Measurements from ENCODE around the genes PCNX4, PRKCH and SNAPC1.

- RRBS = 2% methylated on average over 7 of the region's 41 CpGs
Measured at GRCh38 chr14:59869224-59870207, 1.1 kb downstream of the RTN1 start.

- RRBS = no CpG with 5 or more reads among the region's 9 CpGs
Measured at GRCh38 chr14:59919162-59919485, 48.5 kb upstream of the RTN1 start.

GRCh38 chr14:60091491-60092595, at the start of gene PCNX4:
PCNX4 (plus strand) TSS chr14:60091923.
- RRBS = under 1% methylated on average over 30 of the region's 93 CpGs

- RRBS = 2% methylated on average over 17 of the region's 74 CpGs
Measured at GRCh38 chr14:60514271-60515308, 5.6 kb downstream of the SIX6 start.

DNA sequence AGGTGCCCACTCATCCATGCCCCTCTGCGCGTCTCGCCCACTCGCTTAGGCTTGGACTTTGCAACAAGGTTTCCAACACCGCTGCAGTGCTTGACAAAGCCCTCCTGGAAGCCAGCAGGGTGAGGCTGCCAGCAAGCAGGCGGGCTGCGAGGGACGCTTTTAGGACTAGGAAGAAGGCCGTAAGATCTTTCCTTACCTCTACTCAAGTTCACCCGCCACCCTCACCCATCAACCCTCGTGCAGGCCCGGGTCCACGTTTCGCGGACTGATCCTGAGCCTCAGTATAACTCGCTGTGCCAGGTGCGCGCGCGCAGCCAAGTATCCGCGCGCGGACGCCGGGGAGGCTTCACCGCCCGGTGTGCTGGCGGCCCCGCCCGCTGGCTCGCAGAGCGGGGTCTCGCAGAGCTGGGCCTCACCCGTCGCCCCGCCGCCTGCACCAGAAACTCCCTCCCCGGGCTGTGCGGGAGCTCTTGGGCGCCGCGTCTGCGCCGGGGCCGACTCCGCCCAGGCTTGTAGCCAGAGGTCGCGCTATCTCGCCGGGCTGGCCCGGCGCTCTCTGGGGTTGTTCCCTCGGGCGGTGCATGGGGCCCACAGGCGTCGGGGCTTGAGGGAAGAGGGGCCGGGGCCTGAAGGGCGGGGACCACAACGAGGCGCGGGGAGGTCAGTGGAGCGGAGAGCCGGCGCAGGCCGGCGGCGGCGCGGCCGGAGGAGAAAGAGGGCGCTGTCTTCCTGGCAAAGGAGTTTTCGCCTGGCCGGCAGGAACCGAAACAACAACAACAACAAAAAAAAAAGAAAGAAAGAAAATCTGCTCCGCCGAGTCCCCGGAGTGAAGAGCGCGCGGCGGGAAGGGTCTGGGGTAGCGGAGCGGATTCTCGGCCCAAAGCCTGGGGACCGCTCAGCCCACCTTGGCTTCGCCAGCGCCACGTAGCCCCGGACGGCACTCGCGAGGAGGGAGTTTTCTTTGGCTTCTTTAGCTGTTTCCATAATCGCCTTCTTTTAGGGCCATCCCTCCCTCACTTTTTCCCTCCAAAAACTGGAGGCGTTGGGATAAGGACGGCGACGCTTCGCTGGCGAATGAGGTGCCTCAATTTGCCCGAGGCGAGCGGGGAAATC, 7.7 kb upstream of the SIX1 start:
- RRBS = 1% methylated on average over 42 of the region's 103 CpGs

GRCh38 chr14:60721201-60722349, 2.6 kb downstream of the SIX4 start:
- RRBS = 1% methylated on average over 35 of the region's 83 CpGs

DNA sequence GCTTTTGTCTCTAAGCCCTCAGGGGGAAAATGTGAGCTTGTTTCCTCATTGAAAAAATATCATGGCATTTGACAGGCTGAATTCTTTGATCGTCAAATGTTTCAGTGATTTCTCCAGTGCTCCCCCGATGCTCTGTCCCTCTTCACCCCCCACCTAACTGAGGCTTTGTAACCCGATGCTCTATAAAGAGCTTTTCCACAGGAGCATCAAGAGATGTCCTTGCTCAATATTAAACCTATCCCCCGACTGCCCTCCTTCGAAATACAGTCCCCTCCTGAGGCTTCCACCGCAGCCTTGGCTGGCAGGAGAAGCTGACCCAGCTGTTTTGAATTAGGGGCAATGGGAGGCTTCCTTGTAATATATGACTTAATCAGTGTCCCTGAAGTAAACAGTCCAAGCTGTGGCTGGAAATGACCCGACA, 62.5 kb downstream of the TMEM30B start:
- RRBS = no CpG with 5 or more reads among the region's 7 CpGs

DNA sequence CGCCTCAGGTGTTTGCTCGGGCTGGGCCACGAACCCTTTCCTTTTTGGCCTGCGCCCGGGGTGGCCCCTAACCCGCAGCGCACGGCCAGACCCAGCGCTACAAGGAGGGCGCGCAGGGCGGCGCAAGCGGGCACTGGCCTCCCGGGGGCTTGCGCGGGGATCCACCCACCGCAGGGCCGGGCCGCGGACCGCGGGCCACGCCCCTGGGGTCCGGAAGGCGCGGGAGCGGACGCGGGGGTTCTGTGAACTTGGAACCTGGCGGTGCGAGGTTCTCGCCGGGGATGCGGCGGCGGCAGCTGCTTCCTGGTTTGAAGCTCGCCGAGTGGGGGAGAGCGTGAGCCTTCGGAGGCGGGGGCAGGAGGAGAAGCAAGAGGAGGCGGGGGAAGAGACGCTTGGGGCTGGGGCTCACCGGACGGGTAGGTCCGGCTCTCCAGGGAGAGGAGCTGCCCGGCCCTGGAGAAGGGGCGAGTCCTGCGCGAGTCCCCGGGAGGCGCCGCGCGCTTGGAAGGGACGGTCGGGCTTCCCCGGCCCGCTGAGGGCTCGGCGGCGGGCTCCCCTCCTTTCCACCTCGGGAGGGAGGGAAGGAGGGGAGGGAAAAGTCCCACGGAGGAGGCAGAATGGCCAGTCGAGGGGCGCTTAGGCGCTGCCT, at the start of gene PRKCH:
TSS of gene PRKCH (plus strand) at position 243 of the 649 bp plus-strand sequence.
- RRBS = 2% methylated on average over 32 of the region's 68 CpGs

DNA sequence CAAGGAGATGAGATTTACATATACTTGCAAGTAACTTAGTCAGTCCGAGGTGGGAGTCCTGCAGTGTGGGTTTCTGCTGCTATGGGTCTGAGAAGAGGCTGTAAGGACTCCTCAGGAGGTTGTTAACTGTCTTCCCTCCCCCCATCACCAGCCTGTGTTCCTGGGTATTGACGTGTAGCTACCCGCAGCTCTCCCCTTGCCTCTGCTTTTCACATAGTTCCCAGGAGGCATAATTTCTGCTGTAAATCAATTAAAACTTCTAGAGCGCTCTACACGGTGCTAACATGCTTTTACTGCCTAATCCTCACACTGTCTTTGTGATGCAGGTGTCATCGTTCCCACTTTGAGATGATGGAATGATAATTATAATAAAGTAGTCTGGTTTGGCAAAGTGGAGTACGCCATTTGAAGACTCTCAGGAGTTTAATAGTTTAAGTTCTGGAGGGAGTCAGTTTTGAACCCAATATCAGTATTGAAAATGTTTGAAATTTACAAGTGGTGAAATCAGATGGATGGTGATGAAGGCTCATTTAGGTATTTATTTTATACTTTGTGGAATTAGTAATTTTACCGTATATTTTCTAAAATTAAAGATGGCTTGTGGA, 1.8 kb downstream of the PRKCH start:
- RRBS = no CpG with 5 or more reads among the region's 8 CpGs

- RRBS = no CpG with 5 or more reads among the region's 12 CpGs
Measured at GRCh38 chr14:61332415-61333147, 11.2 kb downstream of the PRKCH start.

DNA sequence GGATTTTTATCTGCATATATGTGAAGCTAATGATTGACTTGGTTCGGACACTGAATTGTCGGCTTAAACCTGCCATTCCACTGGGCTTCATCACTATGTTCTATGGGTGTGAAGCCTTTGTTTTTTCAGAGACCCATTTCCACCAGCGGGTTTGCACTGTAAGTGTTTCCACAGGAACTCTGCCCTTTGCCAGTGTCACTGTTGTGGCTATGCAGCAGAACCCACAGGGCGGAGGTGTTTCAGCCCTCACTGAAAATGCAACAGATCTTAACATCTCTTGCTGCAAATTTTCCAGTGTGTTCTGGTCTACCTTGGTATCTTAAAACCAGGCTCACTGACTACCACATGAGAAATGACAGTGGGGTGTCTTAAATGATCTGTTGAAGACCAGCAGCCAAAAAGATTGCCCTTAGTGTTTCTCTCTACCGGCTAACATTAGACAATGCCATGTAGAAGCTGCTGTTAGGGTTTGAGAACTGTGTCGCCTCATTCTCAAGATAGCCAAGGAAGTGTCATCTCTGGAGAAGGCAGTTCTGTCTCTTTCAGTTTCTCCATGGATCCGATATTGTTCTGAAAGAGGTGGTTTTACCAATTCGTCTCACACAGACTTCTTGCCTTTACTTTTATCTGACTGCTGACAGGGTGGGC, 21.2 kb downstream of the PRKCH start:
- RRBS = no CpG with 5 or more reads among the region's 8 CpGs

- RRBS = no CpG with 5 or more reads among the region's 5 CpGs
Measured at GRCh38 chr14:61360791-61361311, 39.5 kb downstream of the PRKCH start.

DNA sequence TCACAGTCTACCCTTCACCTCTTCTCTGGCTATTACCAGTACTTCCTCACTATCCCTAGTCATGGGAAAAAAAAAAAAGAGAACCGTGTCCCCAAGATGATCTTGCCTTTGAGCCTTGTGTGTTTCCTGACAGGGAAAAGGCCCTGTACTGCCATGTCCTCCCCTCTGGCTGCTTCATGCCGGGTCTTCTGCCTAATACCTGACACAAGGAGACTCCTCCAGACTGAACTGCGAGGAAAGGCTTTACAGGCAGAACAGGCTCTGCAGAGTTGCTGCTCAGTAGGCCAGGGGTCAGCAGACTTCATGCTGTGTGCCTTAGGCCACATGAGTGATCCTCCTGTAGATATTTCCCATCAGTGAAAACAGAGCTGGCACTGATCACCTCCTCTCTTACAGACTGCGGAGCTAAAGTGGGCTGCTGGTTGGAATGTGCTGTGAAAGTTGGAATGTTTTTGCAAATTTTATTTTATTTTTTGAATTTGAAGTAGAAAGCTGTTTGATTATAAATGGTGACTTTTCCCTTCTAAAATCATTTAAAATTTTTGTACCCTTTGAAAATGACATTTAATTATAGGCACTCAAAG, 47.0 kb downstream of the PRKCH start:
- RRBS = no CpG with 5 or more reads among the region's 4 CpGs

GRCh38 chr14:61444230-61444585, 122.8 kb downstream of the PRKCH start:
- RRBS = no CpG with 5 or more reads among the region's 4 CpGs

- RRBS = no CpG with 5 or more reads among the region's 7 CpGs
Measured at GRCh38 chr14:61527641-61528170, 167.6 kb upstream of the HIF1A start.

- RRBS = no CpG with 5 or more reads among the region's 5 CpGs
Measured at GRCh38 chr14:61553786-61554236, 141.5 kb upstream of the HIF1A start.

GRCh38 chr14:61603733-61604064, 91.6 kb upstream of the HIF1A start:
- RRBS = no CpG with 5 or more reads among the region's 4 CpGs

GRCh38 chr14:61738007-61738658, 24.1 kb upstream of the SNAPC1 start:
- RRBS = no CpG with 5 or more reads among the region's 6 CpGs

- RRBS = no CpG with 5 or more reads among the region's 55 CpGs
Measured at GRCh38 chr14:61761713-61762974, at the start of gene SNAPC1. SNAPC1 (plus strand) TSS chr14:61762420.

DNA sequence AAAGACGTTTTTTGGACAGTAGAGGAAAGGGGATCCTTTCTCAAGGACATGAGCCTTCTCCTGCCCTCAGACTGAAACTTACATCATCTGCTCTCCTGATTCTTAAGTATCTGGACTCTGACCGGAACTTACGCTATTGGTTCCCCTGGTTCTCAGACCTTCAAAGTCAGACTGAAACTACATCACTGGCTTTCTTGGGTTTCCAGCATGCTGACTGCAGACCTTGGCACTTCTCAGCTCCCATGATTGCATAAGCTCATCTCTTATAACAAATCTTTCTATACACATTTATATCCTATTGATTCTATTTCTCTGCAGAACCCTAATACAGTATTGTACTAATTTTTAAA, 240.7 kb downstream of the SYT16 start:
- RRBS = no CpG with 5 or more reads among the region's 3 CpGs